ENCODE data around the genes PDGFB, CACNA1I and TMA7B.

- PRO-cap, 2 experiments: no peak in any of the 2 experiments
Measured at GRCh38 chr22:38953869-38954500, 3.4 kb upstream of the APOBEC3A start.

GRCh38 chr22:38964744-38965463 lies 7.5 kb downstream of the APOBEC3A start:
- PRO-cap, 2 experiments: no peak in any of the 2 experiments

DNA sequence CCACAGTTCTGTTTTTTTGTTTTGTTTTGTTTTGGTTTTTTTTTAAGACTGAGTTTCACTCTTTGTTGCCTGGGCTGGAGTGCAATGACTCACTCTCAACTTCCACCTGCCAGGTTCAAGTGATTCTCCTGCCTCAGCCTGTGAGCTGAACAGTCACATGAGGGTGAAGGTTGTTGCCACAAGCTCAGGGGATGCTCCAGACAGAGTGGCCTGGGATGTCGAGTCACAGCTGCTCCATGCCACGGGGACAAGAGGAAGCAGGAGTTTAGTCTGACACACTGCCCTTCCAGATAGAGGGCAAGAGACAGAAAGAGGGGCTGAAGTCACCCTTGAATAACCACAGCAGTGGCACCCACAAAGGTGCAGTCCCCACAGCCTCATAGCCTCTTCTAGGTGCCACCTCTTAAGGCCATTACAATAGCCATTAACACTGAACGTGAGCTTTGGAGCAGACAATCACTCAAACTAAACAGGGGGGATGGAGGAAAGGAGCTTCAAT lies 3.1 kb downstream of the APOBEC3B start:
- PRO-cap, 2 experiments: no peak in any of the 2 experiments

- PRO-cap, 2 experiments: no peak in any of the 2 experiments
Measured at GRCh38 chr22:39077420-39077719, 295 bp downstream of the APOBEC3G start.

GRCh38 chr22:39099474-39099923 lies 2.5 kb downstream of the APOBEC3H start:
- PRO-cap, 2 experiments: no peak in any of the 2 experiments

GRCh38 chr22:39244789-39245389 lies at the start of gene PDGFB:
Gene PDGFB (minus strand): TSS chr22:39244982.
- PRO-cap, 2 experiments: peak in 1 of 2 experiments; most common minus-strand start chr22:39244979 (in 1)

- PRO-cap, 2 experiments: peak in 1 of 2 experiments; most common plus-strand start chr22:39292906 (in 1); most common minus-strand start chr22:39292789 (in 1)
Measured at GRCh38 chr22:39292428-39293264, 26.8 kb downstream of the RPL3 start.

DNA sequence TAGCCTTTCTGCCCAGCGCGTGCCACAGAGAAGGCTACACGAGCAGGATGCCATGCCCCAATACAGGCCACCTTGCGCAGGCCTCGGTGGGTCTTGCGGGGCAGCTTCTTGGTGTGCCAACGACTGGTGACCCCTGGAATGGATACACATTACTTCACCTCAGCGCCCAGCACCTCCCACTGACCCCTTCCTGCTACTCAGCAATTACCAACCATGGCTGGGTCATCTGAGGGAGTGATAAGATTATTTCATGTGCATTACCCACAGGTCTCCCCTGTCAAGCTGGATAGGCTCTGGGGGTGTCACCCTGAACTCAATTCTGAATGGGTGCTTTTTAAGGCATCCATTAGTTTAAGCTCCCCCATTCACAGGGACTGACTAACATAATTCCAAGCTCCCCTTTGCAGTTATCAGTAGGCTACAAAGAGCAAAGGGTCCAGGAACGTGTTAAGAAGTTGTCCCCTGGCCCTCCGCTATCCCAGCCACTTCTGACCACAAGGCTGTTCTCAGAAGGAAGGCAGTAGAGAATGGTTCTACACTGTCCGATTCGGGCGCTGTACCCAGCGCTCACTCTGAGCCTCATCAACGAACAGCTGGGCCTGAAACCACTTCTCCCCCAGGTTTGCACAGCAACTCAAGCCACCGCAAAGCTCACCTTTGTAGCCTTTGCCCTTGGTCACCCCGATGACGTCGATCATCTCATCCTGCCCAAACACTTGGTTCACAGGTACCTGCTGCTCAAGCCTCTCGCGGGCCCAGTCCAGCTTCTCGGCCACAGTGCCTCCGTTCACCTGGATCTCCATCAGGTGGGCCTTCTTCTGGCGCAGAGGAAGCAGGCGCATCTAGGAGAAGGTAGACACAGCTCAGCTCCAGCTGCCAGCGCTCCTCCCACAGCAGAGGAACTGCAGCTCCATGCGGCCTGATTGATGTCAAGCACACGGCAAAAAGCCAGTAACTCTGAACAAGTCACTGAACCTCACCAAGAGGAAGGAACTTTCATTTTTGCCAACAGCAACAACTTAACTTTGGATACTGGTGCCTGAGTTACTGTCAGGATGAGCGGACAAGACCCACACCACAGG lies 4.4 kb downstream of the RPL3 start:
- PRO-cap, 2 experiments: no peak in any of the 2 experiments

DNA sequence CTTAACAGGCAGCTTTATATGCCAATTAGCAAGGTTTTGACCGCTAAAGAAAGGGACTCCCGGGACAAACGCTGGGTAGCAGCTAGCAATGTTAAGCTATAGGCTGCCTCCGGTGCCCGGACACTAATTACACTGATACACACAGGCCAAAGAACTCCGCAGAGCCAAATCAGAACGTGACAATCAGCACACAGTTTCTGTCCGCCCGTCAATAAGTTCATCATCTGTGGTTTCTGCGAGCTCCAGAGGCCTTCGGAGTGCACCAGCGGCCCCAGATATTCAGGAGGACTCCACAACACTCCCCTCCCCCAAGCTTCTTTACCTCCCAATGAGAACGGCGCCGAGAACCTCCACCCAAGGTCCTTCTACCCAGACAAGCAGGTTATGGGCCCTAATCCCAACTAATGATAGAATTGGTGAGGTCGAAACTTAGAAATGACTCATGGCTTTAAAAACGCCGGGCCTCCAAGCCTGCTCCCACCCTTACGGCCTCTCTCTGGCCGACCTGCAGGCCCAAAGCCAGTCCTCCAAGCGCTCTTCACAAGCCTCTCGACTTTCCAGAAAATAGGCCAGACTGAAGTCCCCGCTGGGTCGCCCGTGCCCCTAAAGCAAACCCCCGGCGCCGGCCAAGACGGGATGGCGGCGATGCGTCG lies 412 bp downstream of the RPL3 start:
- PRO-cap, 2 experiments: no peak in any of the 2 experiments

GRCh38 chr22:39414204-39414921 lies 14.8 kb downstream of the TAB1 start:
- PRO-cap, 2 experiments: no peak in any of the 2 experiments

- PRO-cap, 2 experiments: no peak in any of the 2 experiments
Measured at GRCh38 chr22:39471292-39472356, 14.8 kb downstream of the MGAT3 start.

GRCh38 chr22:39522524-39523428 lies 2.4 kb downstream of the ATF4 start:
- PRO-cap, 2 experiments: peak in 1 of 2 experiments; most common plus-strand start chr22:39522967 (in 1); most common minus-strand start chr22:39522731 (in 1)

- PRO-cap, 2 experiments: no peak in any of the 2 experiments
Measured at GRCh38 chr22:39570447-39570886, at the start of gene CACNA1I. Gene CACNA1I (plus strand): TSS chr22:39570753.

GRCh38 chr22:39663692-39664132 lies 93.2 kb downstream of the CACNA1I start:
- PRO-cap, 2 experiments: no peak in any of the 2 experiments

GRCh38 chr22:39873878-39874120 lies 19.8 kb downstream of the ENTHD1 start:
- PRO-cap, 2 experiments: no peak in any of the 2 experiments

DNA sequence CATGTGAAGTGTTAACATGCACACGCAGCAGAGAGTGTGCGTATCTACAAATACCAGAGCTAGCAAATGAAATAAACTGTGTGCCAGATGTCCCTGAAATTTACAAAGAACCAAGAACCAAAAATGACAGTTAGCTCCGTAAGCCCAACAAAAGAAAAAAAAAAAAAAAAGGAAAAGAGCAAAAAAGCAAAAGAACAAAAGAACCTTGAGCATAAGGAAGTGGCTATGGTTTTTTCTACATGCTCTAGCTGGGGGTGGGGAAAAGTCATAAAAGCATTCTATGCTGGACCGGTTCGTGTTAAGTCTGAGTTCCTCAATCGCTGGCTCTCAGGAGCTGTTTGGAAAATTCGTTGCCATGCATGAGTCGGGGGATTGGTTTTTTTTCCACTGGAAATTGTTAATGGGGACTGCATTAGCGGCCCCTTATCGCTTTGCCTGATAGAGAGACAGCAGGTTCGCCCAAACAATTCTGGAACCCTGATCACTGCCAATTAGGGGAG lies 25.5 kb downstream of the GRAP2 start:
- PRO-cap, 2 experiments: no peak in any of the 2 experiments

DNA sequence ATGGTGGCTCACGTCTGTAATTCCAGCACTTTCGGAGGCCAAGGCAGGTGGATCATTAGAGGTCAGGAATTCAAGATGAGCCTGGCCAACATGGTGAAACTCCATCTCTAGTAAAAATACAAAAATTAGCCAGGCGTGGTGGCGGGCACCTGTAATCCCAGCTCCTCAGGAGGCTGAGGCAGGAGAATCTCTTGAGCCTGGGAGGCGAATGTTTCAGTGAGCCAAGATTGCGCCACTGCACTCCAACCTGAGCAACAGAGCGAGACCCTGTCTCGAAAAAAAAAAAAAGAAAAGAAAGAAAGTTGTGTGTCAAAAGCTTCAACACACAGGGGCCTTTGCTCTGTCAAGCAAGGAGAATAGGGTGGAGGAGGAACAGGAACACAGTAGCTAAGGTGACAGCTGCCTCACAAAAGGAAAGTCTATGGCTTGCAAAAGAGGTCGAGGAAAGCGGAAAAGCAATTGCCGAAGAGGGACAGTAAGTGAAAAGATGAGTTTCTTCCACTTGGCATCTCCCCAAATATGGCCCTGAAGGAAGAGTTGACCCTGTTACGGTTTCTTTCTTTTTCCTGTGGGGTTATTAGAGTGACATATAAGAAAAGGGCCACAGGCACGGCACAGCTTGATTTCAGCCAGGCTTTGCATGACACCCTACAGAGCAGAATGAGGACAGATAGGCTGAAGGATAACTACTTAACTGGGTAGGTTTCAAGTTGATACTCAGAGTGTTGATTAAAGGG lies 26.5 kb upstream of the TMA7B start:
- PRO-cap, 2 experiments: no peak in any of the 2 experiments

GRCh38 chr22:39960042-39960235 lies 258 bp upstream of the TMA7B start:
- PRO-cap, 2 experiments: no peak in any of the 2 experiments

DNA sequence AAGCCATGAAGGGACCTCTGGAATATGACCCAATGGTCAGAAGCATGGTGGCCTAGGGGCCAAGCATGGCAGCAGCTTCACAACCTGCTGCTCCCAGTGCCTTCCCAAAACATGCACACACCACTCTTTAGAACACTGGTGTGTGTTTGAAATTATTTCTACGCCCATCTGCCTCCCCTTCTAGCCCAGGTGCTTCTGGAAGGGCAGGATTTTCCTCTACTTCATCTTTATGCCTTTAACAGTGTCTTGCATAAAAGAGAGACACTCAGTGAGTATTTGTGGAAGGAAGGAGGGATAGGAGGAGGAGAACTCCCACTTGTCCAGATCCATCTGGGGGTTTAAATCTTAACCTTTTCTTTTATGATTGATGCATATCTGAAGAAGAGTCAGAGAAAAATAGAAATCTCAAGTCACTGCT lies at the start of gene TMA7B:
Gene TMA7B, plus strand, starts transcription at position 162 of the 418 bp plus-strand sequence.
- PRO-cap, 2 experiments: no peak in any of the 2 experiments

- PRO-cap, 2 experiments: no peak in any of the 2 experiments
Measured at GRCh38 chr22:39995152-39995836, 540 bp downstream of the FAM83F start.

Data from cerebral cortex (tissue), 2 donors.